Parotid gland (tissue), 1 donor: ENCODE measurements around a stretch of chr20.

DNA sequence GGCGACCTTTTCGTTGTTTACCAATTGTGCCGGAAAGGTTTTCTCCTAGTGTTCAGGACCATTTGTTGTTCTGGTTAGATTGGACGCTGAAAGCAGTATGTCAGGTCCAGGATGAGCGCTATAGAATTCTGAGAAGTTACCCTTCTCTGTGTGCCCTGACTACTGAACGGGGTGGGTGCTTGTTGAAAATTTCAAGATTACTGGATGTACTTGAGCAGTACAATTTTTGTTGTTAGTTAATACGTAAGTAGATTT is 721 bp downstream of the XRN2 start:
- PRO-cap, result no peak

- PRO-cap, result no peak
These were observed 6.1 kb downstream of the NKX2-4 start for GRCh38 chr20:21390923-21391874.

- PRO-cap, result no peak
These were observed 965 bp upstream of the NKX2-2 start for GRCh38 chr20:21514621-21515437.

- PRO-cap, result no peak
These were observed 62.4 kb downstream of the PAX1 start for GRCh38 chr20:21767712-21768325.

DNA sequence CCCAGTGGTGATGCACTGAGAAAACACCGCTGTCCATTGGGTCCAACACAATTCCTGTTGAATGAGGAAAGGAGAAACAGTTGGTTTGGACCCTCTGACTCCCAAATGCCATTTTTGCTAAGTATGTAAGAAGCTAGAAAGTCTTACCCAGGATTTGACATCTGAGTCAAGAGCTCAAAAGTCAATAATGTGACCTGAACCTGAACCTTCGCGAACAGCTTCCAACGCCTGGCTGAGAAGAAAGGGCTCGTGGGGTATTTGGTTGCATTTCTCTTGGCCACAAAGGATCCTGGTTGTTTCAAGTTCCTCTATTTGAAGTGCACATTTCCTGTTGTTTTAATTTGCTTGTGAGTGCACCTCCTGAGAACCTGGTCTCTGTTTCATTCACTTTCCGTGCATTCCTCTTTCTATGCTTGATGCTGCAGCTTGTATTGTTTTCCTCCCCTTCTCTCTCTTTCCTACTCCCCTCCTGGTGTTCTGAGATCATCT is 212.6 kb downstream of the FOXA2 start:
- PRO-cap, result no peak

DNA sequence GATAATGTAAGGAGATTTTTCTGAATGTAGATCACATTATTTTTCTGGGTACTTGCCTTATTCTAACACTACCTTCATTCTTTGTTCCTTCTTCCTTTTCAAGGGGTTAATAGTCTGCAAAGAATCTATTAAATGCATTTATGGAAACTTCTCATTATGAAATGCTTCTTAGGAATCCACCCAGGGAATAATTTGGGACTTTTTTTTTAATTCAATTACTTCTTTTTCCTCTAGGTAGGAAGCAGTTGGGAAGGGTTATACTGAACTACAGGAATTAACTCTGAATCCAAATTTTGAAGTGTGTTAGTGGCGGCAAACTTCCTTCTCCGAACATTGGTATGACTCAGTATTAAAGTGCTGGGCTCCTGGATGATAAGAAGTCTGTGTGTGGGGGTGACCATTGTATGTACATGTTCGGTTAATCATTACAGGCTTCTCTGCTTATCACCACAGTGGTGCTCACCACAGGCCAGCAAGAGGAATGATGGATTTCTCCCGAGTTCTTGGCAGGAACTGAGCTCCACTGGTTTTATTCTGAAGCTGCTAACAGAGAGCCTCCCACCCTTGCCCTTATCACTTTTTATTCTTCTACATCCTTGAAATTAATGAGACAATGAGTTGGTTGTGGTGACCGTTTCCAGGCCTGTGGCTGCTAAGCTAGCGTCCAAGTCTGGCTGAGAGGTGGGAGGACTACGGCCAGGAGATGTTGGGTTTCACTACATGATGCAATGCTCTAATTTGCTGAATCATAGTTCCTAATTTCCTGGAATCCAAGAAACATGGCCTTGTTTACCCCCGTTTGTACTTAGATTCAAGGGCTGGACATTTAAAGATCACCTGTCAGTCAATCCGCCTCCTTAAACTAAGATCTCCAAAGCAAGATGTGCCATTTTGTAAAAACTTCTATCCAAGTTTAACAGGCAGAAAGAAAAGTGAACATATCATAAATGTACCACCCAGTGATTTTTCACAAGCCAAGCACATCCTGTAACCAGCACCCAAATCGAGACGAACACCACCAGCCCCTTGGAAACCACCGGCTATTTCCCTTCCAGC is 172.7 kb downstream of the FOXA2 start:
- PRO-cap, result no peak

- PRO-cap, result no peak
These were observed 154.9 kb downstream of the FOXA2 start for GRCh38 chr20:22429355-22429992.

GRCh38 chr20:22523590-22524559 is 60.5 kb downstream of the FOXA2 start:
- PRO-cap, result no peak

- PRO-cap, result no peak
These were observed 15.6 kb downstream of the FOXA2 start for GRCh38 chr20:22568710-22569333.

DNA sequence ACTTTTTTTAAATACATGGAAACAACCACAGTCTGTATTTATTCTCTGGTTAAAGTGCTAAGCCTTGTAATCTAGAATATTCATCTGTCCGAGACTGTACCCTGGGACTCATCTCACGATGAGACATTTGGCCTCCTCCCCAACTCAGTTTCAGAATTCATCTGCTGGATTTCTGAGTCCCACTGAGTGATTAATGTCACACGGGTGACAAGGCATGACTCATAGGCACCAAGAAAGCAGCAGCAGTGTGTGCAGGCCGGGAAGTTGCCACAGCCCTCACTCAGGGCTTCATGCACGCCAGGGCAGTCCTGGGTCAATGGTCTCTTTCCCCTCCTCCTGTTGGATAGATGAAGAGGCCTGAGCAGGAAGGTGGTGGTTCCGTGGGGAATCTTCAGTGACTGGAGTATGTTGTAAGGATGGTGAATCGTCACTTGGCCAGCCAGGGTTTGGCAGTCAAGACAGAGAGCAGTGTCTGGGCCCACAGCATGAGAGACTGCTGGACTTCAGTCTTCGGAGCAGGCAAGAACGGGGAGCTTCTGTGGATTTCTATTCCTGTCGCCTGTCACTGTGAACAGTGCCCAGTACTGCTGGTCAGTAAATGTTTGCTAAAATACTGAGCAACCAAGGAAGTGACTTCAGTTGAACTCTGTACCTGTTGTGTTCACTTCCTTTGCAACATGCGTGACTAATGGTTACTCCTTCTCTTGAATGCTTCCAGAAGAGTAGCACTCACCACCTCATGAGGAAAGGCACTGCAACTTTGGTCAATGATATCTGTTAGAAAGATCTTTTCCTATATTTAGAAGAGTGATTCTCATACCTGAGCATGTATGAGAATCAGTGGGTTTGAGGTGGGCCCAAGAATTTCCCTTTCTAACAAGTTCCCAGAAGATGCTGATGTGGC is 62.0 kb upstream of the CD93 start:
- PRO-cap, result no peak

GRCh38 chr20:23151617-23153022 is 66.0 kb upstream of the CD93 start:
- PRO-cap, result unidirectional peak, plus-strand start at chr20:23152678

- PRO-cap, result no peak
These were observed 74.4 kb upstream of the CD93 start for GRCh38 chr20:23160452-23161059.

- PRO-cap, result unidirectional peak, plus-strand start at chr20:23180615
These were observed 94.3 kb upstream of the CD93 start for GRCh38 chr20:23180274-23180901.

GRCh38 chr20:23364658-23365375 is 2.8 kb downstream of the GZF1 start:
- PRO-cap, result no peak

DNA sequence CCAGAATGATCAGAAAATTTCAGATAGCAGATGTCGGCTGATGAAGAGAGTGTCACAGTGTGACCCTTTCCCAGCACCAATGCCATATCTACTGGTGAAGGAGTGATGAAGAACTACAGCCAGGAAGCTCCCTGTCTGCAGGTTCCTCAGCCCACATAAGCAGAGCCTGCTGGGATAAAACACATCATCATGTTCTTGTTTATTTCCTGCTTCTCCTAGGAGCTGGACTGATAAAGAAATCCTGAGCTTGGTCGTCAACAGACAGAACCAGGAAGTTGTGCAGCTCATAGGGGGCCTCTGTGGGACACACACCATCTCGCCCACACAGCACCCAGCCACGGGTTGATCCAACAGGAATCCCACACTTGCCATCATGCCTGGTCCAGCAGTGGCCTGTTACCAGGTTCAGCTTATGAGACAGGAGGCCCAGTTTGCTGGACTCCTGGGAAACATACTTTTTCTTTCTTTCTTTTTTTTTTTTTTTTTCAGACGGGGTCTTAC is 2.8 kb upstream of the CSTL1 start:
- PRO-cap, result no peak

DNA sequence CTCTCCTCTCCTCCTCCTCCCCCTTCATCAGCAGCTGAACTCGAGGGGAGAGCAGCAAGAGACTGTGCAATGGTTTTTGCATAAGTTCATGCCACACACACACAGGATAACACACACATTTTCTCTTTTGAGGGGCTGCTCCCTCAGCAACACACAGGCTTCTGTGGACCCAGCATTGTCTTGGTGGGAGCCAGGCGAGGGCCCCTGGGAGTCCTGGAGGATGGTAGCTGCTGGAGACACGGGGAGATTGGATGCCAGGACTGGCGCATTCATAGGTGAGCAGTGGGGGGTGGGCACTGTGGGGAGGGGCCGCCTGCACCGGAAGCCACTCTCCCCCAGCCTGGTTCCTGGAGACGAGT is 233 bp upstream of the CST11 start:
- PRO-cap, result no peak

- PRO-cap, result no peak
These were observed 16.7 kb downstream of the CST9 start for GRCh38 chr20:23588794-23589601.

GRCh38 chr20:23625130-23625473 is 12.7 kb downstream of the CST3 start:
- PRO-cap, result no peak

GRCh38 chr20:23754911-23755583 is 4.3 kb upstream of the CST1 start:
- PRO-cap, result no peak

GRCh38 chr20:23874736-23875384 is 4.7 kb downstream of the CST5 start:
- PRO-cap, result no peak